Bronchial epithelial cell (primary cell): ENCODE measurements around the gene PEBP1.

GRCh38 chr12:116426173-116426871 is 132.9 kb upstream of the MAP1LC3B2 start:
- RRBS, 2 experiments = no CpG with 5 or more reads among the region's 14 CpGs

GRCh38 chr12:116582694-116582972 is 23.5 kb downstream of the MAP1LC3B2 start:
- RRBS, 2 experiments = no CpG with 5 or more reads among the region's 9 CpGs

DNA sequence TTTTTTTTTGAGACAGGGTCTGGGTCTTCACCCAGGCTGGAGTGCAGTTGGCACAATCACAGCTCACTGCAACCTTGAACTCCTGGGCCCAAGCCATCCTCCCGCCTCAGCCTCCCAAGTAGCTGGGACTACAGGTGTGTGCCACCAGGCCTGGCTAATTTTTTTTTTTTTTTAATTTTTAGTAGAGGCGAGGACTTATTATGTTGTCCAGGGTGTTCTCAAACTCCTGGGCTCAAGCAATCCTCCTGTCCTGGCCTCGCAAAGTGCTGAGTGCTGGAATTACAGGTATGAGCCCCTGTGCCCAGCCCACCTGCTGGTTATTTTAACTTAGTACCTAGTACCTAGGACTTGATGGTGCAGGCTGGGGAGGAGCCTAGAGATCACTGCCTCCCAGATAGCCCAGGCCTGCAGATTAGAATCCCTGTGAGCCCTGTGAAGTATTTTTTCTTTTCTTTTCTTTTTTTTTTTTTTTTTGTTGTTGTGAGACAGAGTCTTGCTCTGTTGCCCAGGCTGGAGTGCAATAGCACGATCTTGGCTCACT is 31.0 kb downstream of the HRK start:
- RRBS, 2 experiments = no CpG with 5 or more reads among the region's 4 CpGs

- RRBS, 2 experiments = 2 to 3% methylated on average over 21 of the region's 51 CpGs
Observed at GRCh38 chr12:116879481-116880133, 1.6 kb downstream of the HRK start.

- RRBS, 2 experiments = no CpG with 5 or more reads among the region's 23 CpGs
Observed at GRCh38 chr12:117033491-117034392, 65.5 kb downstream of the TESC start.

- RRBS, 2 experiments = no CpG with 5 or more reads among the region's 24 CpGs
Observed at GRCh38 chr12:117188654-117189633, 1.3 kb downstream of the FBXO21 start.

DNA sequence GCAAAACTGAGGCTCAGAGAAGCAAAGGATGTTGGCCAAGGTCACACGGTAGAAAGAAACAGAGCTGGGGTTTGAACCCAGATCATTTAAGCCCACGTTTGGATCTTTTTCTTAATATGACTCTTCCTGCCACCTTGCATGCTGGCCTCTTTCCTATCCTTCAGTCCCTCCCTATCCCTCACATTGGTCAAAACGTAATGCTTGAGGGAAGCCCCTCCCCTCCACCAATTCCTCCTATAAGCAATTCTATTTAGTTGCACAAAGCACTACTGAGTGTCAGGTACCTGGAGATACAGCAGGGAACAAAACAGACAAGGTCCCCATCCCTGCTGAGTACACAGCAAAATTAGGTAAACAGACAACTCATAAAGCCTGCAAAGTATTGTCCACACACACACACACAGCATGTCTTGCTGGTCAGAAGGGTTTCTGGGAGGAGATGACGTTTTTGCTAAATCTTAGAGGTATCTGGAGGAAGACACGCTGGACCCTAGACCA is 179.2 kb downstream of the KSR2 start:
- RRBS, 2 experiments = no CpG with 5 or more reads among the region's 5 CpGs

- RRBS, 2 experiments = no CpG with 5 or more reads among the region's 6 CpGs
Observed at GRCh38 chr12:117803013-117803411, 165.8 kb downstream of the KSR2 start.

DNA sequence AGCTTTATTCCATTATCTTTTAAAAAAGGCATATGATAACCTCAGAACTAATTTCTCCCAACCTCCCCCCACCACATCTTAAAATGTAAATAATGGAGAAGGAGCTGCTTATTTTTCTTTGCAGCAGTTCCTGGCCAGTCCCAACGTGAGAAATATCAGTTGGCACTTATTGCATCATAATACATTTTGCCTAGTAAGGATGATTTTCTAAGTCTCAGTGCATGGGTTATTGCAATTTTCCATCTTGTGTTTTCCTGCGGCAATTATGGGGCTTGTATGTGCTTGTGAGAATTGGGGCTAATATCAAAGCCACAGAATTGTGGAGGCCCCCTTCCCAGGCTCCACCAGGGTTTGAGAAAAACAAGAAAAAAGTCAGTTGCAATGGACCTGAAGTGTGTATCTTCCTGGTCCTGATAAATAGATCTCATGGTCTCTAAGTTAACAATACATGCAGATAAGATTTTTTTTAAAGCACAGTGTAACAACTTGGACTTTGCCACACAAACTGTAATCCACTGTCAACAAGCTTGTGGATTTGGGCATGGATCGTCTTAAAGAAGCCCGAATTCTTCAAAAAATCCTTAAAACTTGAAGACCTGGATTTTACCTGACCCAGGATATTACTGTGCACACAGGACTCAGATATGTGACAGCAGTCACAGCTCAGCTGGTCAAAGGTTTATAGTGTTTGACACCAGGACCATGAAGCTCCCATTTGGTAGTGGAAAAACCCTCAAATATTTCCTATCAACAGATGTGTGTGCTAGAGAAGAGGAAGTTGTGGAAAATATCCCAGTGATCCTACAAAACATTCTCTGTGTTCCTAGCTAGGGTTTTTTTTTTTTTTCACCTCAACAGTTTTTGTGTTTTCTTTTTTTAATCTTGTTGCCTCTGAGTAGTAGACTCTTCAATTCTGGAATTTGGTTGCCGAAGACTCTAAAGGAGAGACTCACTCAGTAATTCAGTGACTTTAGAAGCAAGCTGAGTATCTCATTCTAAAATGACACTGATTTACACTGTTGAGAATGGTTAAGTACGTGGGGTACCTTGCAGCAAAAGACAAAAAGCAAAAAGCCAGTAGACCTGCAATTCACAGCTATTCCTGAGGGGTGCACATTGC is 3.0 kb upstream of the WSB2 start:
- RRBS, 2 experiments = no CpG with 5 or more reads among the region's 6 CpGs

- RRBS, 2 experiments = no CpG with 5 or more reads among the region's 11 CpGs
Observed at GRCh38 chr12:118120318-118121608, 15.2 kb upstream of the PEBP1 start.

GRCh38 chr12:118135718-118136531 is at the start of gene PEBP1:
Gene PEBP1, plus strand, starts transcription at chr12:118136124.
- RRBS, 2 experiments = under 1 to 1% methylated on average over 24 to 26 of the region's 70 CpGs

DNA sequence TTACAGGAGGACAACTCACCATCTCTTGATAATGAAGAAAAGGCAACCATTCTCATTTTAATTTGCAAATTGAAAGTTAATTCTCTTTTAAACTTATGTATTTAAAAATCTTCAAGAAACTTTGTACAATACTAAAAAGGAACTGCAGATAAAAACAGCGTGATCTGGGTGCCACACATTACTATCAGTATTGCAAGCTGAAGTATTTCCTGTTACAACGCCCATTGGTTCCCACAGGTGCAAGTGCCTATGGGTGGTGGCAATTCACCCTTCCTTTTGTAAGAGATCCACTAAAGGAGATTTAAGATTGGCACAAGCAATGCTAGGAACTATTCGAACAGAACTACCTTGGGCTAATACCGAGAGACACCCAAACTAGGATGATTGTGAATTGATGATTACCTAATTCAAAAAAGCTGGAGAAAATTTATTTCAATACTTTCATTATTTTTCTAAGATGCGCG is 13.2 kb downstream of the TAOK3 start:
- RRBS, 2 experiments = no CpG with 5 or more reads among the region's 6 CpGs

DNA sequence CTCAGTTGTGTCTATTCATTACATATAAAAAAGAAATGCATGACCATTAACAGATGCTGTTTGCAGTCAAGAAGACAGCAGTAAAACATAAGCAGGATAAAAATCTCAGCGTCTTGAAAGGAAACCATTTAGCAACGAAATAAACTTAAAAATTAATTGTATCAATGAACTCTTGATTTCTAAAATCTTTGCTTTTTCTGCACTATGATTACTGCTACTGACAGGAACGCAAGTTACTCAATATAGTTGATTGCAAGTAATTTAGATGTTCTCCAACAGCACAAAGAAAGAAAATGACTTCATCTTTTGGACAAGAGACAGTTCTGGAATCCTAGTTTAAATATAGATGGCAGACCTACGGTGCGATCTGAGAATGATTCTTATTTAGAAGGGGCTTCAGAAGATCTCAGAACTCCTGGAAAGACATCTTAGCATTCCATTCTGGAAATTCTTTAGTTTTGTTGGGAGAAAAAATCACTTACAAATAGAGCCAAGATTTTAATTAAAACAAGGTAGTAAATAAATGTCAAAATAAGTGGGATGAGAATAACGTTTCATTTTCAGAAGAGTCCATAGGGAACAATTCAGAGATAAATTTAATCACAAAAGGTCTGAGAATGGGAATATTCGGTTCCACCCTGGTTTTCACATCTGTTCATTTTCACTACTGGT is 1.4 kb upstream of the SUDS3 start:
- RRBS, 2 experiments = no CpG with 5 or more reads among the region's 7 CpGs

DNA sequence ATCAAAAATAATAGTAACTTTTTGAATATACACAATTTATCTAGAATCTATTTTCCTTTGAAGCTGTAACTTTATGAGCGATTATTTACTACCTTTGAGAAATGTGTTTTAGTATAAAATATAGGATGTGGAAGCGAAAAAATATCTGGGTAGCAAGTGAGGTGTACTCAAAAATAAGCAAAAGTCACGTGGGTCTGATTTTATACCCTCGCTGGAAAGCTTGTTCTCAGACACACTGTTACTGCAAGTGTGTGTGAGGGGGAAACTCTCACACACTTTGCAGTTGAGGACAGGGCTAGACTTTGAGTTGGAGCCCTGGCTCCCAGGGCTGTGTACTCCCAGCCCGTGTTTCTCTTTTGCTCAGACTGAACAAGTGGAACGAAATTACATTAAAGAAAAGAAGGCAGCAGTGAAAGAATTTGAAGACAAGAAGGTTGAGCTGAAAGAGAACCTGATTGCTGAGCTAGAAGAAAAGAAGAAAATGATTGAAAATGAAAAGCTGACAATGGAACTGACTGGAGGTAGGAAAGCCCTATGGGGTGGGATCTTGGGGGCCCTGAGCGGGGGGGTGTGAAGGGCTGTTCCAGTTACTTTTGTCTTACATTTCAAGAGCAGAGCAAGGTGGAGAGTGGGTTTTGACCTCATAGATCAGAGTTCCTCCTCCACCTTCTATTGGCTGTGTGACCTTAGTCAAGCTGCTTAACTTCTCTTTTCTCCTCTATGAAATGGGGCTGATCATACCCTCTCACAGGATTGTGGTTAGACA is 14.6 kb downstream of the SUDS3 start:
- RRBS, 2 experiments = no CpG with 5 or more reads among the region's 7 CpGs

GRCh38 chr12:118479667-118479873 is 103.2 kb downstream of the SUDS3 start:
- RRBS, 2 experiments = no CpG with 5 or more reads among the region's 1 CpG

GRCh38 chr12:118774036-118774823 is 207.1 kb upstream of the SRRM4 start:
- RRBS, 2 experiments = 2 to 6% methylated on average over 7 of the region's 42 CpGs

GRCh38 chr12:119037104-119037436 is 55.7 kb downstream of the SRRM4 start:
- RRBS, 2 experiments = no CpG with 5 or more reads among the region's 4 CpGs

DNA sequence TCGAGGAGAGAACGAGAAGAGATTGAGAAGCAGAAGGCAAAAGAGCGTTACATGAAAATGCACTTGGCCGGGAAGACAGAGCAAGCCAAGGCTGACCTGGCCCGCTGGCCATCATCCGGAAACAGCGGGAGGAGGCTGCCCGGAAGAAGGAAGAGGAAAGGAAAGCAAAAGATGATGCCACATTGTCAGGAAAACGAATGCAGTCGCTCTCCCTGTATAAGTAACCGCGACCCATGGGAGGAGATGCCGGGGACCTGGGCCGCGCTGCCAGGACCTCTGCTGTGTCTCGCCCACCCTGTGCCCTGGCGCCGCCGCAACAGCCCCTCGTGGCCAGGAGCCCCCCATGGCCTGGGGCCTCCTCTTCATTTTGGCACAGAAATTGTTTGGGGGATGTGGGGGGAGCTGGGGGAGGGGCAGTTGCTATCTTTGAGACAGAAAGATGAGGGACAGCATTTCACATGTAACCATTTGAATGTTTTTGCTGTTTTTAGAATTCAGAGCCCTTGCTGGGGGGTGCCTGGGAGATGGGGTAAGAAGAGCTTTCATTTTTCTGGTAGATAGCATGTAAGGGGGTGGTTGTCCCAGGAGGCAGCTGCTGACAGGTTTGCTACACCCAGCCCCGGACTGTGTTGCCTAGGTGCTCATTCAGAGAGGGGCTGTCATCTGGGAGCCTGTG is 16.6 kb downstream of the HSPB8 start:
- RRBS, 2 experiments = 94 to 99% methylated on average over 3 of the region's 21 CpGs

DNA sequence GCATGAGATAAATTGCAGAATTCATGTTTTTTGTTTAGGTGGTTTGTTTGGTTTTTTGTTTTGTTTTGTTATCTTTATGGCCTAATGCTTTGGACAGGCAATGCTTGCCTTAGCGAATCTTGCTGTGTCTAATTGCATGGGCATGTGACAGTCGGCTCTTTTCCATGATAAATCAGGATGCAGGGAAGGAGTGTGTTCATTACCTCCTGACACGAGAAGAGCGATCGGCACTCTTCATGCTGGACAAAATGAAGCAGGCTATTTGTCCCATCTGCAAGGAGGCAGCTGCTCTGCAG is 6.5 kb downstream of the CCDC60 start:
- RRBS, 2 experiments = no CpG with 5 or more reads among the region's 5 CpGs

DNA sequence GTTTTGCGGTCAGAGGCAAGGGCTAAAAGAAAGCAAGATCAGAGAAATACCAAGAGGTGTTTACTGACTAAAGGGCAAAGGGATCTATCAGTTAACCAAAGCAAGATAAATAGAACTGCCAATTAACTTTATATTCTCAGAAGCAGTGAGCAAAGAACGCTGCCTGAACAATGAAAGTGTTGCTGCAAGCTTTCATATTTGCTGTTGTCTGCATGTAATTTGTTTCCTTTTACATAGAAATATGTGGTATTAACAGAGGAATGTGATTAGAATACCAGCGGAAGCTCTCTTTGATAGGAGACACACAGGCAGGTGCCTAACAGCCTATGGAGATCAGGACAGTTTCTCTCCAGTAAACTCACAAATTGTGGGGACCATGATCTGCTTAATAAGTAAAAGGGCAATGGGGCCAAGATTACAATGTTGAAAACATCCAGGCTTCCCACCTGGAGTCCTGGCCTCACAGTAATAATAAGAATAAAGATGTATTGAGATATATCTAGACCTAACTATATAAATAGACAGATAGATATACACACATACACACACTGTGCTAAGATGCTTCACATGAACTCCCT is 31.1 kb downstream of the CCDC60 start:
- RRBS, 2 experiments = no CpG with 5 or more reads among the region's 3 CpGs